Left colon (tissue), 1 donor: ENCODE results near the genes CYB561A3 and PPP1R32.

- PRO-cap = bidirectional peak, plus-strand start at chr11:61361957, minus-strand start at chr11:61361882; bidirectional peak, plus-strand start at chr11:61362386, minus-strand start at chr11:61362271
These were observed at the start of gene CYB561A3 for GRCh38 chr11:61361348-61362533. TSS of gene CYB561A3 (minus strand) at chr11:61361882.

GRCh38 chr11:61417953-61418624 is 11.7 kb downstream of the CPSF7 start:
- PRO-cap = no peak

- PRO-cap = no peak
These were observed 23.6 kb downstream of the SDHAF2 start for GRCh38 chr11:61453501-61453963.

DNA sequence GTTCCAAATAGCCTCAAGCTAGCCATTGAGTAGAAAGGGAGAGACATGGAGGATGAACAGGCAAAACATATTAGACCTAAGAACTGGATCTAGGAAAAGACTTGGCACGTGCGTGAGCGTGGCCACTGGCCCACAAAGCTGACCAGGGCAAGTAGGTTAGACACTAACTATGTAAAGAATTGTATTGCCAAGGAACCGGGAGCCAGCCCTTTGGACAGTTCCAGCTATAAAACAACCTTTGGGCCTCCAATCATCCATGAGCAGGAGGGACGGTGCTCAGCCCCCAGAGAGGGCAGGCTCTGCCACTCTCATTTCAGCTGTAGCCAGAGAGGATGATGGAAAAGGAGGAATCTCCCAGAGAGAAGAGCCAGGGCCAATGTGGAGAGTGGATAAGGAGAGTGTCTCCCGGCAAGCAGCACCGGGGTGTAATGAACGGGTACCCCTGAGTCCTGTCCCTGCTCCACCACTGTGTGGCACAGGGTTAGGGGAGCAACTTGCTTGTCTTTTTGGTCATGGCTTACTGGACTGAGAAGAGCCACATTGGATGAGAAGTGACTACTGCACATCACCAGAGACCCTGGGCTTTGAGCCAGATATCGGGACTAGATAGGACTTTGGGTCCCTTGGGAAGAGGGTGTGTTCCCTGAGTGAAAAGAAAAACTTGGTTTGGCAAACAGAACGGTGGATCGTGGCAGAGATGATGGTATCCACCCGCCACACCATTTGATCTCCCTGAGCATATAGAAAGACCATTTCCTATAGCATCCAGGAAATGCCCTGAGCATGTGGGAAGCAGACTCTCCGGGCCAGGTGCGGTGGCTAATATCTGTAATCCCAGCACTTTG is 24.5 kb downstream of the SDHAF2 start:
- PRO-cap = no peak

DNA sequence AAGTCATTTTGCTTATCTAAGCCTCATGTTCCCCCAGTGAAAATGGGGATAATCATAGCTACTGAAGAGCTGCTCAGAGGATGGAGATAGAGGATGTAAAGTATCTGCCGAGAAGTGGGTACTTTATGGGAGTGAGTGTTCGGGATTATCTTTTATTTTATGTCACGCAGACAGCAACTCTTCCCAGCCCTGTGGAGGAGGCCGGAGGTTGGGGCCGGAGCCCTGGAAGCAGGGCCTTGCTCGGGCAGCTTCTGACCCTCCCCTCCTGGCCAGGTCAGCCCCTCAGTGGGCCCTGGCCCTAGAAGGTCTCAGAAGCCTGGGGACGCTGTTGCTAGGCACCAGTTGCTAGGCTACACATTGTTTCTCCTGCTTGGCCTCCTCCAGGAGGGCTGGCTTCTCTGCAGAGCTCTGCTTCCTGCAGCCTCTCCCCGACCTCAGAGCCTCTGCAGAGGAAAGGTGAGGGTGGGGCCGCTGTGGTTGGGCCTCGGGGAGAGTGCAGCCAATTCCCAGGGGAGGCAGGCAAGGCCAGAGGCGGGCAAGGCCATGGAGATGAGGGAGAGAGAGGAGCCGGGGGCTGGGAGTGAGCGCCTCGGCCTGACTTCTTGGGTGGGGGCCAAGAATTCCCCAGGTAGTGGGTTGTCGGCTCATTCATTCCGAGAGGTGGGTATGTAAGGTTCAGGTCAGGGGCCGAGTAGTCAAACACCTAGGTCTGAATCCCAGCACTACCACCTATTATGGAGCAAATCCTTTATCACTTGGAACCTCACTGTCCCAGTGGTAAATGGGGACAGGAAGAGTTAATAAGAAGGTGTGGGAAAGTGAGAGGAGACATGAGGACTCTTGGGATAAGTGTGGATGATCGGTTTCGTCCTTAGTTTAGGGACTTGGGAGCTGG is at the start of gene PPP1R32:
Gene PPP1R32 (plus strand): TSS at position 360 of the 895 bp plus-strand sequence.
- PRO-cap = no peak

DNA sequence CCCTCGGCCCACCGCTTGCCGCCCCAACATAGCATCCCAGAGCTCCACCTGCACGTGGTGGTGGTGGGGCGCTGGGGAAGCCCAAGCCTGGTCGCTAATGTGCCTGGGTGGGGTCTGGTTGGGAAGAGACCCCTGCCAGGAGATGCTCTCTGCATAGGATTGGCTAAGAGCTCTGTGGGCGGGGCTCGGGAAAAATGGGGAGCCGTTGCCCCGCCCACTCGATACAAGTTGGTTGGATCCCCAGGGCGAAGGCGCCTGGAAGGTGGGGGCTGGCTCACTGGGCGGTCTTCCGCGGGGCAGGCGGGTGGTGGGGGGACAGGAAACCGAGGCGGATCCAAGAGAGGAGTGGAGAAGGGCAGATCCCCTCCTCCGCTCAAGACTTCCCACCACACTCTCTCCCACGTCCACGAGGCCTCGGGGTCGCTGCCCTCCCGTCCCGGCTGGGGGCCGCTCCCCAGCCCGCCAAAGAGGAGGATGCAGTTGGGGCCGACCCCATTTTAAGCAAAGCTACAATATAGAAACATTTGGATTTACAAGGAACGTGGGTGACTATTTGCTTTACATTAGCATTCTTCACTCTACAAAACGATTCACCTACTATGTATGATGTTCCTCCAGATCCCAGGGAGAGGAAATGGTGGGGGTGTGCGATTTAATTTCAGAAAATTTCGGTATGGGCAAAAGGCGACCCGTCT is 7.8 kb downstream of the LRRC10B start:
- PRO-cap = no peak

DNA sequence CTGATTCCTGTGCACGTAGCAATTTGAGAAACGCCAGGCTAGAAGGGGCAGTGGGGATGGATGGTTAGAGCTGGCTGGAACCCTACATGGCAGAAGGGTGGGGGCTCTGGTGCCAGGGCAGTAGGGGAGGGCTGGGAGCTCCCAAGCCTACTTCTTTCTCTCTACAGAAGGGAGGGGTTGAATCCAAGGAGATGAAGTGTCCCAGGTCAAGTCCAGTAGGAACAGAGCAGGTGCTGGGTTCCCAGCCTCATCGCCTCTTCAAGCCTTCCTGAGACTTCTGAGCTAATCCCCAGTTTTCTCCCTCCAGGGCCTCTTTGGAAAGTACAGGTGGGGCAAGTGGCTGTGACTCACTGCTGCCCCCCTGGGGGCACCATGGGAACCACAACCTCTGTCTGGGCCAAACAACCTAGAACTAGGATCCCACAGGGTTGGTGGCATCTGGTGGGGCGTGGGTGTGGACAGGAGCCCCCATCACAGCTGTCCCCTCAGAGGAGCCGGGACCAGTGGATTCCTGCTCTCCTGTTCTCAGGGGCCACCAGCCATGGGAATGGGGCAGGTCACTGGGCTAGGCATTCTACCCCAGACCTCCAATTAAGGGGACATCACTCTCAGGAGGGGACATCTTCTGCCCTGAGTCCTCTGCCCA is 23.6 kb downstream of the LRRC10B start:
- PRO-cap = no peak

DNA sequence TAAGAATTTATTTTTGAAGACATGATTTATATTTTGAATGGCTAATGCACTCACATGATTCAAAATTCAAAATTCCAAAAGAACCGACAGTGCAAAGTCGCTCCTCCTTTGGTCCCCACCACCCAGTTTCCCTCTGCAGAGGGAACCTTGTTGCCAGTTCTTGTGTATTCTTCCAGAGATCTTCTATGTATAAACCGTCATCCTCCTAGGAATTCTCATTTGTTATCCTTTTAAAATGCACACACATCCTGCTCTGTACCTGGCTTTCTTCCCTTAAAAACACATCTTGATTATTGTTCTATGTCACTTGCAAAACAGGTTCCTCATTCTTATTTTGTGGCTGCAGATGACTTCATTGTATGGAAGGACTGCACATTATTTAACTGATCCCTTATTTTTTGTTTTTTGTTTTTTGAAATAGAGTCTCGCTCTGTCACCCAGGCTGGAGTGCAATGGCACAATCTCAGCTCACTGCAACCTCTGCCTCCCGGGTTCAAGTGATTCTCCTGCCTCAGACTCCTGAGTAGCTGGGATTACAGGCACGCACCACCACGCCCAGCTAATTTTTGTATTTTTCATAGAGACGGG is 26.6 kb upstream of the SYT7 start:
- PRO-cap = no peak

DNA sequence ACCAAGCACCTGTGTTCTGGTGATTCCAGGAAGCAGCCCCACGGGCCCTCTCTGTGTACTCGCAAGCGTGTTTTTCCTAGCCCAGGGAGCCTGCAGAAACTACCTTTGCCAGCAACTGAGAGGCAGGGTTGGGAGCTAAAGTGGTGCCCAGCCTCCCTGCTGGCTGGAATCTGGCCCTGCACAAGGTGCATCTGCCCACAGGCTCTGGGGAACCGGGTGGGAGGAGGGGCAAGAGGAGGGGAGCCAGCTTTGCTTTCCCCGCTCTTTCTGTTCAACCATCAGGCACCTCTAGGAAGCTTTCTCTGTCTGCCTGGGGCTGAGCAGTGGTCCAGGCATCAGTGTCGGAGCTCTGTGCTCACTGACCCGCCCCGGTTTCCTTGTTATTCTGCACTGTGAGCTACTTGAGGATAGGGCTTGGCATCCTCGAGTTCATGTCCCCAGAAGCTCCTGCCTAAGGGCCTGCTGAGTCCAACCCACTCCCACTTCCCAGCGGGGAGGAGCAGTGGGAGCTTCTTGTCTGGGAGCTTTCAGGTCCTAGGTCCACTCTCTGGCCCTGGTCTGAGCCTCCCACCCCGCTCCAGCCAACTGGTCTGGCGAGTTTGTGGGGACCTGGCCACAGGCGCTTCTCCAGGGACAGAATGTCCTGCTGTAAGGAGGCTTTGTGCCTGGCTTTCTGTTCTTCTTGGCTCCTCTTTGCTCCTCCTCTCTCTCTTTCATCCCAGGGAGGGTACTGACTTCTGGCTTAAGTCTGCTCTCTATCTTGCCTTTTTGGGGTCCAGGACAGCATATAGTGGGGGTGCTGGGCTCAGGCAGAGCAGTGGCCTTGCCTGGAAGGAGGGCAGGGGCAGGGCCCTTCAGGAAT is 15.0 kb downstream of the DAGLA start:
- PRO-cap = no peak

DNA sequence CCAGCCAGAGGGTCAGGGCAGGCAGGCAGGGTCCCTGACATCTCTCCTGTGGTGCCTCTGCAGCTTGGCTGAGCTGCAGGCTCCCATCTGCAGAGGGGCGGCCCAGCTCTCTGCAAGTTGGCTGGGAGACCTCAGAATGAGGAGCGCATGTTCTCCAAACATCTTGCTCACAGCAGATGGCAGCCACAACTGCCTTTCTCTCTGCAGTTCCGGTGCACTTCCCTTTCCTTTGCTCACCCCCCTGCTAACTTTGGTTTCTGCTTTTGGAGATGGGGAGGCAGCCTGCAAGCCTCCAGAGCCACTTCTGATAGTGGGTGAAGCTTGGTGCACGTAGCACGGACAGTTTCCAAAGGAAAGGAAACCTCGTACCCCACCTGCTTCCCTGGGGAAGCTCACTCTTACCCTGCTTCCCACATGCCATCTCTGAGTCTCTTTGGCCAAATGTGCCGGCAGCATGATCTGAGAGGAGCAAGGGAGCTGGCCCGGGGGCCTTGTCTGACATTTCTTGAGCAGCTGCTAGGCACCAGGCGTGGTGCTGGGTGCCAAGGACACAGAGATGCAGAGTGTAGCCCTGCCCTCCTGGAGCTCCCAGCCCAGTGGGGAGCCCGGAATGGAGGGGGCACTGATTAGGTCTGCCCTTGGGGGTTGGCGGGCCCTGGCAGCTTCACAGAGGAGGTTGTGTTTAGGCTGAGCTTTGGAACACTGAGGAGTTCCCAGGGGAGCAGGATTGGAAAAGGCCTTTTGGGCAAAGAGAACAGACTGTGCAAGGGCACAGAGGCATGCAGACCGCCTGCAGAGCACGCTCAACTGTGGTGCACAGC is 18.2 kb downstream of the DAGLA start:
- PRO-cap = no peak

- PRO-cap = no peak
These were observed 16.5 kb downstream of the MYRF start for GRCh38 chr11:61768628-61769740.

DNA sequence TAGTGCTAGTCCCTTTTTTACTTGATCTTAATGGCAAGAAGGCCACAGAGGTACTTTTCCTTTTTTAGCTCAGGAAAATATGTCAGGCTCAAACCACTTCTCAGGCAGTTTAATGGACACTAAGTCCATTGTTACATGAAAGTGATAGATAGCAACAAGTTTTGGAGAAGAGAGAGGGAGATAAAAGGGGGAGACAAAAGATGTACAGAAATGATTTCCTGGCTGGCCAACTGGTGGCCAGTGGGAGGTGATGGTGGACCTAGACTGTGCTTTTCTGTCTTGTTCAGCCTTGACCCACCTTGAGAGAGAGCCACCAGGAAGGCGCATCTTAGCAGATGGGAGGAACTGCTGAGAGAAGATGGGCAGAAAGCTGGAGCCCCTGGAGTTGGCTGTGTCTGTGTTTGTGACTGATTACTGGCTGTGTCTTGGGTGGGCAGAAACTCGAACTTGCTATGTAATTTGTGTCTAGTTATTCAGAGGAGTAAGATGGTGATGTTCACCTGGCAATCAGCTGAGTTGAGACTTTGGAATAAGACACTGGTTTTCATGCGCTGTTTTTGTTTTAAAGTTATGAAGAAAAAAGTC is 4.0 kb downstream of the FEN1 start:
- PRO-cap = no peak

DNA sequence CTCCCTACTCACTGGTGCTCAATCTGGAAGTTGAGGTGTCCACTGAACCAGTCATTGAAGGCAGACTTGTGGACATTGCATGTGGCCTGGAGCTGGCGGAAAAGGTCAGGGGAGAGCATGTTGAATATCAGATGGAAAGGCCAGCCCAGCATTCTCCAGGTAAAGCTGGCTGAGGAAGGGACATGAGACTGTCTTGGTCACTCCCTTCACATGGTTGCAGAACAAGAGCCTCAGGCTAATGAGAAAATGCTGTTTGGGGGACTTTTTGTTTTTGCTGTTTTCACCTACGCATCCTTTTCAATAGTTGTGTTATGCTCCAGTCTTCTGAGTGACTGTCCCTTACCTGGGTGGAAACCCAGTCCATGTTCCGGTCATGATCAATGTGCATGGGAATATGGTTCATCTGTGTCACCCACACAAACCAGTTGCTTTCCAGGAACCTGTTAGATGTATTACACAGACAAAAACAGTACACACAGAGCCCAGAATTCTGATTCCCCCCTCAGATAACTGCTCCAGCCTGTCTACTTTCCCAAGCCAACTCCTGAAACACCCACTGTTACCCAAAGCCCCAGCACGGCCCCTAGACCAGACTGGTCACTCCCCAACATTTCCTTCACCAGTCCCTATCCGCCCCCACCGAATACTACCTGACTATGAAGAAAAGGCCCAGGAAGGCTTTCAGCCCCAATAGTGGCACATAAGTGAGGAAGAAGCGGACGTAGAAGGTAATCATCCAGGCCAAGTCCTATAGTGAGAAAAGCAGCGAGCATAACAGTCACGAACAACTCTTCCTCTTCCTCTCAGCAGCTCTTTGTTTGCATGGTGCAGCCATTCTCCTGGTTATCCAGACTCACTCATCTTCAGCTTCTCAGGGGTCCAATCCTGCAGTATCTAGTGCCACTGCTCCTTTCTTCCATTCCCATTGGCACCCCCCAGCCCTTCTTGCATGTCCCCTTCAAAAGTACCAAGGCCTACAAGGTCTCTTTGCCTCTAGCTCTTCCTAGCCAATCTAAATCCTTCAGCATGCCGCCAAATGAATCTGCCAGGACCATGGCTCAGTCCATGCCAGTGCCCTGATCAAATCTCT is 10.7 kb downstream of the FEN1 start:
- PRO-cap = no peak

- PRO-cap = bidirectional peak, plus-strand start at chr11:61828839, minus-strand start at chr11:61828753; bidirectional peak, plus-strand start at chr11:61828992, minus-strand start at chr11:61828903
These were observed 756 bp downstream of the FADS2 start for GRCh38 chr11:61828642-61829470.

DNA sequence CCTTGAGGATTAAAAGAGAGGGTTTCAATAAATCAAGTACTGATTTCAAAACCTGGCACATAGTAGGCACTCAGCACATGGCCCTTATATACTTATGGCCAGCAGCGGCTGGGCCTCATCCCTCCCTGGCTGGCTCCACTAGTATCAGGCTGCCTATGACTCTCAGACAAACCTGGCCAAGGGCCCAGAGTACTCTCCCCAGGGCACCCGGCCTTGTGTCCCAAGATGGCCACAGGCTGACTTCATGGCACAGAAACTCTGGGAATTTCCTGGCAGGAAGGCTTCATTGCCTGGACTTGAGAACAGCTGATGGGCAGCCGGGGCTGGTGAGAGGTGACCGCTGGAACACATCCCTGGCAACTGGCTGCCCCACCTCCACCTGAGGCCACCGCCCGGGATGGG is 3.4 kb downstream of the FADS3 start:
- PRO-cap = no peak

DNA sequence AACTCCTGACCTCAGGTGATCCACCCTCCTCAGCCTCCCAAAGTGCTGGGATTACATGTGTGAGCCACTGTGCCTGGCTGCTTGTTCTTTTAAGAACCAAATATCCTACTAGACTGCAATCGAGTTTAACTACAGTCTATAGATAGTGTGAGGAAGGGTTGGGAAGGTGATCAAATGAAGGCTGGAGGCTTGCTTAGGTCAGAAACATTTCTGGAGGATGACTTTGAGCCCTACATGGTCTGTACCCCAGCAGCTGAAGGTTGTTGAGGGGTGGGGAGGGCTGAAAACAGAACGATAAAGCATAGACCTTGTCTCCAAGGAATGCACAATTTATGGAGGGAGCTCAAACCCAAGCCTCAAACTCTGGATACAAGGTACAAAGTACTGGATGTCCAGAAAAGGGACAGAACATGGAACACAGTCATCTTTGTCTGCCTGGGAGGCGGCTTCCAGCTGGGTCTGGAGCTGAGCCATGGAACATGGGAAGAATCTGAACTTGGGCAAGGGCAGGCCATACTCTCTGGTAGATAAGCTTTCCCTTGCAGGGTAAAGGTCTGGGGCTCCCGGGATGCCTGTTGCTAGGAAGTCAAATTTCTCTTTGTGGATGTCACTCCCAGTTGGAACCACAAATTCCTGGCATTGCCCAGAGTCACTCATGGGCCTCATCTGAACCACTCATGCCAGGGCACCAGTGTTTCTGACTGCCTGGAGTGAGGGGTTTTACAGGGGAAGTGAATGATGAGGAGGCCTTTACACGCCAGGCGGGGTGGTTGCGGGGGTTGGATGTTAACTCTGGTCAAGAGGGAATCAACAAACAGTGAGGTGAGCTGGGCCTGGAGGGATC is 6.0 kb downstream of the FTH1 start:
- PRO-cap = no peak

DNA sequence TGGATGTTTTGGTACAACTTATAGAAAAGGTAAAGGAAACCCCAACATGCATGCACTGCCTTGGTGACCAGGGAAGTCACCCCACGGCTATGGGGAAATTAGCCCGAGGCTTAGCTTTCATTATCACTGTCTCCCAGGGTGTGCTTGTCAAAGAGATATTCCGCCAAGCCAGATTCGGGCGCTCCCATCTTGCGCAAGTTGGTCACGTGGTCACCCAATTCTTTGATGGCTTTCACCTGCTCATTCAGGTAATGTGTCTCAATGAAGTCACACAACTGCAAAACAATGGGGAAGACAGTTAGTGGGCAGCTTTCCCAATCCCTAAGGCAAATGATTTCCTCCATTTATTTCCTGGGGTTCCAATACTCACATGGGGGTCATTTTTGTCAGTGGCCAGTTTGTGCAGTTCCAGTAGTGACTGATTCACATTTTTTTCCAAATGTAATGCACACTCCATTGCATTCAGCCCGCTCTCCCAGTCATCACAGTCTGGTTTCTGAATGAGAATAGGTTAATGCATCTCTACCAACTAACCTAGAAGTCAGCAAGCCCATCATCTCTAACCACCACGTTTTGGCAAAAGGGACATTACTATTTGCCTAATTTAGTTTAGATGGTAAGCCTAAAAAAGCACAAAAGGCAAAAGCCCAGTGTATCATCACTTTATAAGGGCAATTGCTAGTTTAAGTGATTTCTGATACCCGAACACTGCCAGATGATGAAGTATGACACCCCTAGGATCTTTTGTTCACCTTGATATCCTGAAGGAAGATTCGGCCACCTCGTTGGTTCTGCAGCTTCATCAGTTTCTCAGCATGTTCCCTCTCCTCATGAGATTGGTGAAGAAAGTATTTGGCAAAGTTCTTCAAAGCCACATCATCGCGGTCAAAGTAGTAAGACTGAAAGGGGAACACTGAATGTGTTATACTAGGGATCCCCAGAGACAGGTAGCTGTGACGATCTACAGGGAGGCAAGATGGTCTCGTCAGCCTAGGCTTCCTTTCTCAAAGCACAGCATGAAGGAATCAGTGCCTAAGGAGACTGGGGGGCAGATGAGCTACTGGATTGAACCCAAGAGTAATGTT is 2.5 kb downstream of the FTH1 start:
- PRO-cap = unidirectional peak, plus-strand start at position 954 of the sequence

DNA sequence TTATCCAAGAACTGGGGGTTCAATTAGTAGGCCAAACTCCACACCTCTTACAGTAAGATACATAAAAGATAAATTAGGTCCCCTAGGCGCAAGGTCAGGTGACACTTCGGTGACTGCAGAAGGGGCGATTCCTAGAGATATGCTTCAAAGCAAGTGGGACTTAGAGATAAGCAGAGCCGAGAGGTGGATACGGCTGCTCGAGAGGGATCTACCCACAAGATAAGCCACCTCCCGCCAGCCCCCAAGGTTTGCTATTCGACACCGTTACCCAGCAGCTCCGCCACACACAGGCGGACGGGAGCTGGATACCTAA is 870 bp downstream of the FTH1 start:
- PRO-cap = bidirectional peak, plus-strand start at position 173 of the sequence, minus-strand start at position 122 of the sequence; bidirectional peak, plus-strand start outside the sequence, minus-strand start at position 221 of the sequence

DNA sequence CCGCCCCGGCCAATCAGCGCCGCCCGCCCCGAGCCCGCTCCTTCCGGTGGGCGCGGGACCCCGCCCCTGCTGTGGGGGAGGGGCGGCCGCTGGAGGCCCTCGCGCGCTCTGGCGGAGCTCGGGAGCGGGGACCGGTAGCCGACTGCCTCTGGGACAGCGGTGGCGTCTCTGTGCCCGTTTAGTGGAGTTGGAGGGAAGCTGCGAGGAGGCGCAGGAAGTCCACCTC is 159 bp upstream of the FTH1 start:
- PRO-cap = bidirectional peak, plus-strand start at position 181 of the sequence, minus-strand start outside the sequence

DNA sequence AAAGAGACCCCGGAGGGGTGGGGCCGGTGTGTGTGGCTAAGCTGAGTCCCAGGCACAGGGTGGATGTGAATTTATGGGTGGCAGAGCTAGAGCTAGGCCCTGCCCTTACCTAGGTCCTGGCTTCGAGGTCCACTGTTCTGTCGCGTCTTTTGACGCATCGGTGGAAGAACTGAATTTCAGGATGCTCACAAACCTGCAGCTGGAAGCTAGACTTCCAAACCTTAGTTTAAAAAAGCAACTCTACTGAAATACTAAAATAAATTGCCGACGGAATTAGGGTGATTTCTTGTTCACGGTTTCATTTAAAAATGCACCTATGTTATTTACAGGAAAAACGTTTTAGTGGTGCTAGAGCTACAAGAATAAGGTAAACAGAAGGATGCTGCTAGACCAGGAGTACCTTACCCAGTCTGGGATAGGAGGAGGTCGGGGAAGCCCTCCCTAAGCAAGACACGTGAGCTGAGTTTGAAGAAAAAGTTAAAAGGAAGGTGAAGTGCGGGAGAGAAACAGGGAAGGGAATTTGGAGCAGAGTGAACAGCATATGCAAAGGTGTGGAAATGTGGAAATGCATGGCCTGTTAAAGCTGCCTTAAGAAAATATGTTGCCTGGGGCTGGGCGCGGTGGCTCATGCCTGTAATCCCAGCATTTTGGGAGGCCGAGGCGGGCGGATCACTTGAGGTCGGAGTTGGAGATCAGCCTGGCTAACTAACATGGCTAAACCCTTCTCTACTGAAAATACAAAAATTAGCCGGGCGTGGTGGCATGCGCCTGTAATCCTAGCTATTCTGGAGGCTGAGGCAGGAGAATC is 1.4 kb upstream of the FTH1 start:
- PRO-cap = no peak